Metanephros (tissue), 2 donors: Measurements from ENCODE around the gene ZFP90.

DNA sequence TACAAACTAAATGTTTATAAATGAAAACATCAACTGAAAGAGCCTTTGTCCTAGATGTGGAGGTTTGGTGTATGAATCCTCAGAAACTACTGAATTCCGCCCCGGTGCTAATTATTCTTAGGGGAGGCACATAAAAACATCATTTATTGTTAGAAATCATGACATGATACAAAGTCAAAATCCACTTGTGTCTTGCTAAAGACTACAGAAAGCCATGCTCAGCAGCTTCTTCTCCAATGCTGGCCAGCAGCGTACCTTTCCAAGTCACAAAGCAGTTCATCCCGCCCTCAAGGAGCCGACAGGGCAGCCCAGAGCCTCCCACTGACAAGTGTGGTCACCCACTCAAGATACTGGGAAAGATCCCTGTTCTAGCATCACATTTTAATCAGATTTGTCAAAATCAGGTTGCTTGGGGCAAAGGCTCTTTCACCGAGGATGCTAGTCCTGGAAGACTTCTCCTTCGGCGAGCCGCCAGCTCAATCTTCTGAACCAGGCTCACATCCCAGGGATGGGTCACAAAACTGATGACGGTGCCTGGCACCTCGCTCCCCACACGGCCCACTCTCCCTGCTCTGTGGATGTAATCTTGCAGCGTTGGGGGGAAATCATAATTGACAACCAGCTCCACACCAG is 1.7 kb downstream of the DDX28 start:
- RAMPAGE, long total RNA, result no peak

DNA sequence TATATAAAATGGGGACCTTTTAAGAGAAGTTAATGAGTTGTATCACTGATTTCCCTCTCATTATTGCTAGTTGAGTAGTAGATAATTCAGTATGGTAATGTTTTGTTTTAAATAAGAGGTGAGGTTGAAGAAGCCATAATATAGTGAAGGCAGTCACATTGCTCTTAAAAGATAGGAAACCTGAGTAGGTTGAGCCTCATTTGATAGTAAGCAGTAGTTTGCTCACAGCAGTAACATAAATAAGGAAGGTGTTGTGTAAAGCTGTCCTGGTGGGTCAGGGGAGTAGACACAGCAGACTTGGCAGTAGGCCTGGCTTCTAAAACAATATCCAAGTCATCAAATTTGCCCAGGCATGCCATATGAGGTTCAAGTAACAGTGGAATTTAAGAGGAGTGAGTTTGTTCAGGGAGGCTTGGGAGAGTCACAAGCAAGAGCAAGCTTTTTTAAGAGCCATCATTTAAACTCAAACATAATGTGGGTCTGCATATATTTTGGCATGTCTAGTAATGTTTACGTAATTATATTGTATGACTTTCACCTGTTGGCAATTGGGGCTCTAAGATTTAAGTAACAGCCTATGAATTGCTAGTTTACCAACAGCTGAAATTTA is 6.5 kb downstream of the NFATC3 start:
- RAMPAGE, long total RNA, result no peak

GRCh38 chr16:68194317-68194723 is 41.6 kb downstream of the ESRP2 start:
- RAMPAGE, long total RNA, result no peak

GRCh38 chr16:68252424-68252900 is 7.3 kb downstream of the PLA2G15 start:
- RAMPAGE, long total RNA, result no peak

DNA sequence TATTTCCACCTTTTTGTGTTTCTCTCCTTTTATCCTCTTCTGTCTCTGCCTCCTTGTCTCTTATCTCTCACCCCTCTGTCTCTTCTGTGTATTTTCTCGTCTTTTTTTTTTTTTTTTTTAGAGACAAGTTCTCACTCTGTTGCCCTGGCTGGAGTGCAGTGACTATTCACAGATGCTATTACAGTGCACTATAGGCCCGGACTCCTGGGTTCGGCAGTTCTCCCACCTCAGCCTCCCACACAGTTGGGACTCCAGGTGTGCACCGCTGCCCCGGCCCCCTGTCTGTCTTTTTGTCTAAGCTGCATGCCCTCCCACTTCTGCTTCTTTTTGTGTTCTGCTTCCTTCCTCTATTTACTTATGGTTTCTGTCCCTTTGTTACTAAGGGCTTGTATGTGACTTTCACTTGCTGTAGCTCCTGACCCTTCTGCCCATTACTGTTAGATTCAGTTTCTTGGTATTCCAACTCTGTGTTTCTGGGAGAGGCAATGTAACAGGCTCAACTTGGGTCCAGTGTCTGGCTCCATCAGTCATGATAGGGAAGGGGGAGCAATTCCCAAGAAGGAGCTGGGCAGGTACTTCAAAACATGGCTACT is 20.5 kb downstream of the SLC7A6 start:
- RAMPAGE, long total RNA, result no peak

DNA sequence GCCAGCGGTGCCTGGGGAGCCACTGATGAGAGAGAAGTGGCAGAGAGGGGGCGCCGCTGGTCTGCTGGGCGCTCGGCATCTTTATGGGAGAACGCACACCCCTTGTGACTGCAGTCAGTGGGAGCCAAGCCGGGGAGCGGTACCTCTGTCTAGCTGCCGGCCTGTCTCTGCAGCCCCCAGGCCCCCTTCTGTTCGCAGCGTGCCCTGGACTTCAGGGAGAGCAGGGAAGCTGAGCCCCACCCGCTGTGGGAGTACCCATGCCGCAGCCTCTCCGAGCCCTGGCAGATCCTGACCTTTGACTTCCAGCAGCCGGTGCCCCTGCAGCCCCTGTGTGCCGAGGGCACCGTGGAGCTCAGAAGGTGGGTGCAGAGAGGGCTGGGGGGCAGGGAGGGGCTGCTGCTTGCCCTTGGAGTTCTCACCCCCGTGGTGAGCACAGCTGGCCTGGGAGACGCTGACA is 44.7 kb downstream of the PRMT7 start:
- RAMPAGE, long total RNA, result no peak

DNA sequence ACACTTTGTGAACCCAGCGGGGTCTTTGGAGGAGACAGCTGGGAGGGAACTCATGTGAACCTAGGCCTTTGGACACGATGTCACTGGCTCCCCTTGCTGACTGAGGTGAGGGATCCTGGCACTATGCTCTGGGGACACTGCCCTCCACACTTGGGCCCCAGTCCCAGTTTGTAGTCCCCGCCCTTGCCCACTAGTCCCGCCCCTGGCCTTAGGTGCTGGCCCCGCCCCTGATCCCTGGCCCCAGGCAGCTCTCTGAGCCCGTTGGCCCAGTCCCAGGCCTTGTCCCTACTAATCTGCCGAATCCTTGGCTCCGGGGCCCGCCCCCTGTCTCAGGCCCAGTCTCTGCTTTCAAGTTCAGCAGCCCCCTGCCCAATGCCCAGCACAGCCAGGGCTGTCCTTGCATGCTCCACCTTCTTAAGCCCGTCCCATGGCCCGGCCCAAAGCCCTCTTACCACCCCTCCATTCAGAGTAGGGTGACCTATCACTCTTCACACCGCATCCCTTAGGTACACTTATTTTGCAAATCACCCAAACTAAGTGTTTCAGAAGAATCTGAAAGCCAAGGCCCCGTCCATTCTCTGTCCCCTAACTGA is 60.9 kb downstream of the SMPD3 start:
- RAMPAGE, long total RNA, result no peak

- RAMPAGE, long total RNA, result no peak
Measured at GRCh38 chr16:68538739-68539370, at the start of gene ZFP90. Gene ZFP90 (plus strand): TSS chr16:68539291.

- RAMPAGE, long total RNA, result no peak
Measured at GRCh38 chr16:68643841-68644277, 1.3 kb upstream of the CDH3 start.

DNA sequence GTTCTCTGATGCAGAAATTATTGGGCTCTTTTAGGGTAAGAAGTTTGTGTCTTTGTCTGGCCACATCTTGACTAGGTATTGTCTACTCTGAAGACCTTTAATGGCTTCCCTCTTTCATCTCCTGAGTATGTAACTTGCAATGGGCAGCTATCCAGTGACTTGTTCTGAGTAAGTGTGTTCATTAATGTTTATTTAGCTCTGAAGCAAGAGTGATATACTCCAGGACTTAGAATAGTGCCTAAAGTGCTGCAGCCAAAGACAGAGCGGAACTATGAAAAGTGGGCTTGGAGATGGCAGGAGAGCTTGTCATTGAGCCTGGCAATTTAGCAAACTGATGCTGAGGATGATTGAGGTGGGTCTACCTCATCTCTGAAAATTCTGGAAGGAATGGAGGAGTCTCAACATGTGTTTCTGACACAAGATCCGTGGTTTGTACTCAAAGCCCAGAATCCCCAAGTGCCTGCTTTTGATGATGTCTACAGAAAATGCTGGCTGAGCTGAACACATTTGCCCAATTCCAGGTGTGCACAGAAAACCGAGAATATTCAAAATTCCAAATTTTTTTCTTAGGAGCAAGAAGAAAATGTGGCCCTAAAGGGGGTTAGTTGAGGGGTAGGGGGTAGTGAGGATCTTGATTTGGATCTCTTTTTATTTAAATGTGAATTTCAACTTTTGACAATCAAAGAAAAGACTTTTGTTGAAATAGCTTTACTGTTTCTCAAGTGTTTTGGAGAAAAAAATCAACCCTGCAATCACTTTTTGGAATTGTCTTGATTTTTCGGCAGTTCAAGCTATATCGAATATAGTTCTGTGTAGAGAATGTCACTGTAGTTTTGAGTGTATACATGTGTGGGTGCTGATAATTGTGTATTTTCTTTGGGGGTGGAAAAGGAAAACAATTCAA is 8.5 kb upstream of the TANGO6 start:
- RAMPAGE, long total RNA, result no peak

DNA sequence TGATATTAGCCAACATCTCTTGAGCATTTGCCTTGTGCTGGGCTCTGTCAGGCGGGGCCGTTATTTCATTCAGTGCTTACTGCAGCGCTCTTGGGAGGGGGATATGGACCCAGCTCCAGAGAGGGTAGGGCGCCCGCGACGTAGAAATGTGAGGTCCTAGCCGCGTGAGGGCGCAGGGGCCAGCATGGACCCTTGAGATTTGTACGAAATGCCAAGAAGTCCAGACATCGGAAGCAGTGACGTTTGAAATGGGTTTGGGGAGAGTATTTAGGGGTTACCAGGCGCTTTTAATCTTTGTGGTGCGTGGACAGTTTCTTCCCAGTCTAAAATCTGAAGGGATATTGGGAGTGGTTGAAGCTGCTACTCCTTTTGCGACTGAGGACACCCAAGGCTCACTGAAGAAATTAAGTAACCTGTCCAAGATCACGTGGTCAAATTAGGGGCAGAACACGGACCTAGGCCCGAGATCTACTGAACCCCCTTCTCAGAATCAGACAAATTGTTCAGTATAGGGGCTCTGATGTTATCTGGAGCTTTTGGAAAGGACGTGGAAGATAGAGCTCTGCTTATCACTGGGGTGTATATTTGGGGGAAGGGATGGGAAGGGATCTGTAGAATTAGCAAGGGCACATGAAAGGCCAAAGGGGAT is 716 bp downstream of the TANGO6 start:
- RAMPAGE, long total RNA, result no peak

DNA sequence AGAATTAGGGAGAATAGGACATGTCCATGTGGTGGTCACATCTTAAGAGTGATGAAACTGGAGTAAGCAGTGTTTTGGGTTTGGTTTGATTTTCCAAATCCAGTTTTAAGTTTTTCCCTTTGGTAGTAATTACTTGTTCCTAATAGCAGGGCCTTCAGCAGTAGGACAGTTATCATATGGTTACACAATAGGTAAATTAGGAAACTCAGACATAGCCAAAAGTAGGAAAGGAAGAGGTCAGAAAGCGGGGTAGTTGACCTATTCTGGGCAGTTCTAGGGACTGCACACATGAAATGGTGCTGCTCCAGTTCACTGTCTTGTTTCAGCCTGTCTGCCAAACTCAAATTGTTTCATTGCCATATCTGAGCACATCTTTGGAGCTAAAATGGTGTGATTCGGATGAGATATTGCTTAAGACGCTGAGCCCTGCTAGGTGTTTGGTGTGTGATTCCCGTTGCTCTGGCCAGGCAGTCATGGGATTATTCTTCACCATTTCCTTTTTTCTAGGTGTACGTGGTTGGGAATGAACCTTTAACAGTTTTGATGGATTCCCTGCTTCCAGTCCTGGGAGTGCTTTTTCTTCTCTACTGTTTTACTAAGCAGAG is 56.7 kb downstream of the TANGO6 start:
- RAMPAGE, long total RNA, result no peak

- RAMPAGE, long total RNA, result no peak
Measured at GRCh38 chr16:68921634-68922074, 78.3 kb downstream of the TANGO6 start.

- RAMPAGE, long total RNA, result no peak
Measured at GRCh38 chr16:69100017-69100778, 5.3 kb upstream of the HAS3 start.

GRCh38 chr16:69106467-69106929 is 1.0 kb downstream of the HAS3 start:
- RAMPAGE, long total RNA, result no peak

GRCh38 chr16:69310967-69311173 is 280 bp upstream of the VPS4A start:
- RAMPAGE, long total RNA, result no peak

DNA sequence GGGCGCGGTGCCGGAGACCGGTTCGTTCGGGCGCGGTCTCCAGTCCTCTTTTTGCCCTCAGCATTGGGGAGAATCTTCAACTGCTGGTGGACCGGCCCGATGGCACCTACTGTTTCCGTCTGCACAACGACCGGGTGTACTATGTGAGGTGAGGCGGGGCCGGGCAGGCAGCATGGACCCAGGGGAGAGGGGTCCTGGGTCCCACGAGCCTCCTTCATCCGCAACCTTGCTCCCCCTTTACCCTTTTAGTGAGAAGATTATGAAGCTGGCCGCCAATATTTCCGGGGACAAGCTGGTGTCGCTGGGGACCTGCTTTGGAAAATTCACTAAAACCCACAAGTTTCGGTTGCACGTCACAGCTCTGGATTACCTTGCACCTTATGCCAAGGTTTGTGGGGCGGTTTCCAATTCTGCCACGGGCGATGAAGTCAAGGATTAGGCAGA is 395 bp downstream of the NIP7 start:
- RAMPAGE, long total RNA, result no peak

DNA sequence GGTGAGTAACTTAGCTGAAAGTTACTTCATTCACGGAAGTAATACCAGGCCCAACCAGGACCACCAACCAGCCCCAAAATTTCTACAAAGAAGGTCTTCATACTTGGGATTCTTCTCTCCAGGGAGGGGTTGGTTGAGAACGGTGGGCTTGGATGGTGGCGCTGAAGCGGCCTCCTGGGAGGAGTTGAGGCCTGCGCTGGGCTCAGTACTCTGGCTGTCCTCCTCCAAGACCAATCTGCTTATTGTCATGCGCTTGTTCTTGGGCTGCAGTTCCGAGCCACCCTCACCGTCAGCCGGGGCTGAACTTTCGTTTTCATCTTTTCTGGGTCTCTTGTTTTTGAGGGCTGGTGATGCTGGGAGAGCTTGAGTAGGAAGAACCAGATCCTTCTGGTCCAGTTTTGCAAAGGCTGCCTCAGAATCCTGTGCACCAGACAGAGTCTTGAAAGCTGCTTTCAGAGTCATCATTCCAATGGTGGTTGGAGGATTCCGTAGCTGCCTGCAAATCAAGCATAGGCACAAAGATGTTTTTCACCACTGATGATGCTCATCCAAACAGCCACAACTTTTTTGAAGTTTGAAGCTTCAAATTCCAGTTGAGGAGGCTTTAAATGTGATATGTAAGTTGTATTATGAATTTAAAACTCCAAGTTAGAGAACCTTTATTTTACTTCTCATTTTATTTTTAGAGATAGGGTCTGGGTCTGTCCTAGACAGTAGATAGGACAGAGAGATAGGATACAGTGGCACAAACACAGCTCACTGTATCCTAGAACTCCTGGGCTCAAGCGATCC is 15.3 kb upstream of the TMED6 start:
- RAMPAGE, long total RNA, result no peak

DNA sequence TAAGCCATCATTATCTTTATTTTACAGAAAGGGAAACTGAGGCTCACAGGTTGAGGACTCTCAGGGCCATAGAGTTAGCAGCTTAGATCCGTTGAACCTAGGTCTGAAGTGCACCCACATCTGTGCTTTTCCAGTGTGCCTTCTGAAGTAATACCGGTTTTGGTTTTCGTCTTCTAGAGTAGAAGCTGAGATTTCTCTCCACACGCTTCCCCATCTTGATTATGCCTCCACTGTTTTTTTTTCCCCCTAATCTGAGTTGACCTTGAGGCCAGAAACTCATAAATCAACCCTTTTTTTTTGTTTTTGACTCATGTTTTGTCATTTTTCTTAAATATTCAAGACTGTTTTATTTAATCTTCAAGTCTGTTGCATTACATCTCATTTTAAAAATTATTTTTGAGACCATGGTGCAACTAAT is 713 bp downstream of the CYB5B start:
- RAMPAGE, long total RNA, result no peak

GRCh38 chr16:69428962-69429770 is 4.7 kb downstream of the CYB5B start:
- RAMPAGE, long total RNA, result no peak